ENCODE results near the genes CEP135 and PAICS.

GRCh38 chr4:54409229-54409864 lies 180.3 kb downstream of the PDGFRA start:
- RRBS = no CpG with 5 or more reads among the region's 8 CpGs

DNA sequence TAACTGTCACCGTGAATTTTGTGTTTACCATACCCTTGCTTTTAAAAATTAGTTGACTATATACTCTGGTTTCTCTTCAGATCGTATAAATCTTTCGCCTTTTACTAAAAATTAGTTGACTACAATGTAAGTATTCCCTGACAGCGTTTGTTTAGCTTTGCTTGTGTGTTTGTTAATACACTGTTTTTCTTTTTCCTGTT lies 96.7 kb downstream of the KDR start:
- RRBS = no CpG with 5 or more reads among the region's 4 CpGs

GRCh38 chr4:55125914-55126200 lies 462 bp upstream of the KDR start:
- RRBS = no CpG with 5 or more reads among the region's 17 CpGs

- RRBS = no CpG with 5 or more reads among the region's 14 CpGs
These were observed 50.7 kb upstream of the KDR start for GRCh38 chr4:55175620-55176883.

- RRBS = no CpG with 5 or more reads among the region's 4 CpGs
These were observed 42.4 kb upstream of the SRD5A3 start for GRCh38 chr4:55303607-55304150.

GRCh38 chr4:55396277-55396681 lies 522 bp downstream of the TMEM165 start:
- RRBS = 5% methylated on average over 16 of the region's 37 CpGs

DNA sequence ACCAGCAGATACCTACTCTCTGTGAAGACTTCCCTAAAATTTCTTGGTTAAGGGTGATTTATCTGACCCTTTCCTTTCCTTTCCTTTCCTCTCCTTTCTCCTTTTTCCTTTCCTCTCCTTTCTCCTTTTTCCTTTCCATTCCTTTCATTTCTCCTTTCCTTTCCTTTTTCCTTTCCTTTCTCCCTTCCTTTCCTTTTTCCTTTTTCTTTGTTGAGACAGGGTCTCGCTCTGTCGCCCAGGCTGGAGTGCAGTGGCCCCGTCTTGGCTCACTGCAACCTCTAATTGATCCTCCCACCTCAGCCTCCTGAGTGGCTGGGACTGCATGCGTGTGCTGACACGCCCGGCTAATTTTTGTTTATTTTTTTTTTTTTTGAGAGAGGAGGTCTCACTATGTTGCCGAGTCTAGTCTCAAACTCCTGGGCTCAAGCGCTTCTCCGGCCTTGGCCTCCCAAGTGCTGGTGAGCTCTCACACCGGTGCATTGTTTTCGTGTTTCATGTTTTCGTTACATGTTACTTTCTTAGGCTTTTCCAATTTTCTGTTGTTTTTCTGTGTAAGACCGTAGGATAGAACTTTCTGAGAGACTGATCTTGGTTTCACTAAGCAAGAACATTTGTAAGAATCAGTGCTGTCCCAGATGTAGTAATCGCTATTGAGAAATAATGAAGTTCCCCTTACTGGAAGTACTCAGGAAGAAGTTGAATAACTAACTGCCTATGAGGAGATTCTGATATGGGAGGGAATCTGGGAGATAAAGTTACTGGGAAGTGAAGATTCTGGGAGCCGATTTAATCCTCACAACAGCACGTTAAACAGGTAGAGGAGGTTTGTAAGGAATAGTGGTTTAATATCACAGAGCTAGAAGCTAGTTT lies 2.0 kb downstream of the TMEM165 start:
- RRBS = 35% methylated on average over 2 of the region's 16 CpGs

DNA sequence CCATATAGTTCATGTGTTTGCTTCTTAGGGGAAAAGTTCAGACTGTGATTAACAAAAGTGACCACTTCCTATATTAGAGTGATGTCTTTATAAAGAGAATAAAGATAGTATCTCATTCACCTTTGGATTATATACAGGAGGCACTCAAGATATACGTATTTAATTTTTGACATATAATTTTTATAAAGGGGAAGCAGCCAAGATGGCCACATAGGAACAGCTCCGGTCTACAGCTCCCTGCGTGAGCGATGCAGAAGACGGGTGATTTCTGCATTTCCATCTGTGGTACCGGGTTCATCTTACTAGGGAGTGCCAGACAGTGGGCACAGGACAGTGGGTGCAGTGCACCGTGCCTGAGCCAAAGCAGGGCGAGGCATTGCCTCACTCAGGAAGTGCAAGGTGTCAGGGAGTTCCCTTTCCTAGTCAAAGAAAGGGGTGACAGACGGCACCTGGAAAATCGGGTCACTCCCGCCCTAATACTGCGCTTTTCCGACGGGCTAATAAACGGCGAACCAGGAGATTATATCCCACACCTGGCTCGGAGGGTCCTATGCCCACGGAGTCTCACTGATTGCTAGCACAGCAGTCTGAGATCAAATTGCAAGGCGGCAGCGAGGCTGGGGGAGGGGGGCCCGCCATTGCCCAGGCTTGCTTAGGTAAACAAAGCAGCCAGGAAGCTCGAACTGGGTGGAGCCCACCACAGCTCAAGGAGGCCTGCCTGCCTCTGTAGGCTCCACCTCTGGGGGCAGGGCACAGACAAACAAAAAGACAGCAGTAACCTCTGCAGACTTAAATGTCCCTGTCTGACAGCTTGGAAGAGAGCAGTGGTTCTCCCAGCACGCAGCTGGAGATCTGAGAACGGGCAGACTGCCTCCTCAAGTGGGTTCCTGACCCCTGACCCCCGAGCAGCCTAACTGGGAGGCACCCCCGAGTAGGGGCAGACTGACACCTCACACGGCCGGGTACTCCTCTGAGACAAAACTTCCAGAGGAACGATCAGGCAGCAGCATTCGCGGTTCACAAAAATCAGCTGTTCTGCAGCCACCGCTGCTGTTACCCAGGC lies 11.6 kb upstream of the EXOC1 start:
- RRBS = no CpG with 5 or more reads among the region's 32 CpGs

DNA sequence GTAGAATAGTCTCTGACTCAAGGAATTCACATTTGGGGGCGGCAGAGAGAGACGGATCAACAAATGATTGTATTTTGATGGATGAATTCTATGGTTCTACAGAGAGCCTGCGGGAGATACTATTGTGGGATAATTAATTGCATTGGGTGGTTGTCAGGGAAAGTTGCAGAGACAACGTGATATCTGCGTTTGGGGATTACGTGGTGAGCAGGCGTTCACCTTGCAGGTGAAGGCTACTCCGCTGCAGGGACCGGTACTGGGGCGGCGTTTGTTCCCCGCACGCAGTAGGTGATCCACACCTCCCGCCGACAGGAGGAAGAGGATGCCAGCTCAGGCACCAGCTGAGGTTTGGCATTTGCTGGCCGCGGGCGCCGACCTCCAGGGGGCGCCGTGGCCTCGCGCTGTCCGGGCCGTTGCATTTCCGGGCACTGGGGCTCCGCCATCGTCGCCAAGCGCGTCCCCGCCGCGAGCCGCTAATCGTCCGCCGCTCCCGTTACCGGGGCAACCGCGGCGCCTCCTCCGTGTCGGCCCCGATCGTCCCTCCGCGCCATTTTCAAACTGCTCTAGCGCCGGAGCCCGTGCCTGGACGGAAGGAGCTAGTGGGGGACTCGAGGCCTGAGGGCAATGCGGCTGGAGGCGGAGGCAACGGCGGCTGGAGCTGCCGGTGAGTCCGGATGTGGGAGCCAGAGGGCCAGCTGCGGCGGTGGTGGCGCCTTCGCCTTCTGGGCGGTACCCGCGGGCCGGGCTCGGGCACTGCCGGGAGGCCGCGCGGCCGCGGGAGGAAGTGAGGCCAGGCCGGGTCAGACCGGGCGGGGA lies at the start of gene CEP135:
Gene CEP135 (plus strand): TSS at position 550 of the 816 bp plus-strand sequence.
- RRBS = 3% methylated on average over 48 of the region's 78 CpGs

GRCh38 chr4:56160531-56161038 lies 111.7 kb downstream of the CRACD start:
- RRBS = no CpG with 5 or more reads among the region's 7 CpGs

DNA sequence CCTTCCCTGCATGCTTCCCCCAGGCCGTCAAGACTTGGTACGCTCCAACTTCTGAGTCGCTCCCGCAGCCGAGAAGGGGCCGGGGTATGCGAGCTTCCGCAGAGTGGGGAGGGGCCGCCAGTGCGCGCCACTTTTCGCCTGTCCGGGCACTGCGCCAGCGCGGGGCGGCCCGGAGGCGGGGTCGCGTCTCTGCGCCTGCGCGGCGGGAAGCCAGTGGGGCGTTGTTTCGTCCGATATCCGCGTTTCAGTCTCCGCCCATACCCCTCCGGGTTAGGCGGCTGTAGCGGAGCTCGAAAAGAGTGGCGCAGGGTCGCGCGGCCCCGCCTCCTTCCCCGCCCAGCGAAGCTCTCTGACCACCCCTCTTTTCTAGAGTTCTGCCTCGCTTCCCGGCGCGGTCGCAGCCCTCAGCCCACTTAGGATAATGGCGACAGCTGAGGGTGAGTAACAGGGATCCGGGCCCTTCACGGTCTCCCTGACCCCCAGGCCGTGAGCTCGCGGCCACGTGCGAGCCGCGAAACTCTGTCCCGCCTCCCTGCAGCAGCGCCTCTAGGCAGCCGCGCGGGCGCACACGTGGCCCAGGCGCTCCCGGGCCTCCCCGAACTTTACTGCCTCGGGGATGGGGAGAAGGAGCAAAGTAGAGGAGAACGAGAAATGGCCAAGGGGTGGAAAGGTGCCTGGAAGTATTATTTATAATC lies at the start of gene PAICS:
Gene PAICS (plus strand): TSS at position 369 of the 695 bp plus-strand sequence.
- RRBS = 3% methylated on average over 26 of the region's 69 CpGs

GRCh38 chr4:56462584-56463192 lies 4.7 kb upstream of the SRP72 start:
- RRBS = no CpG with 5 or more reads among the region's 10 CpGs

DNA sequence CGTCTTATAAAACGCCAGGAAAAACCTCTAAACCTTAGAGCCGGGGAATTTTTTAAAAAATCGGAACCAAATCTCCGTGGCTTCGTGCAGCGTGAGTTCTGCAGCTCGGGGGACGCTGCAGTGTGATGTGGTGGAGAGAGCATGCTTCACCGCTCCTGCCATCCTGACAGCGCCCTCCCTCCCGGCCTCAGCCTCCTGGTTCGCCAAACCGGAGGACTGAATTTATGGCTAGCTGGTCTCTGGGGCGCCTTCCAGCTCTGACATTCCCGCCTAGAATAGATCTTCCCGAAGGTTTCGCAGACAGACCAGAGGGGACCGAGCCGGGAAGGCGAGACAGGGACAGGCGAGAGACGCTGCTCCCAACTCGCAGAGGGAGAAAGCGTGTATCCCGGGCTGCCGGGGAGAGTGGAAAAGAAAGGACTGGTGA lies 25.9 kb downstream of the HOPX start:
- RRBS = 5% methylated on average over 9 of the region's 27 CpGs

- RRBS = no CpG with 5 or more reads among the region's 21 CpGs
These were observed 21.6 kb downstream of the SPINK2 start for GRCh38 chr4:56799605-56800553.

- RRBS = no CpG with 5 or more reads among the region's 10 CpGs
These were observed 36.1 kb upstream of the REST start for GRCh38 chr4:56871459-56872082.

DNA sequence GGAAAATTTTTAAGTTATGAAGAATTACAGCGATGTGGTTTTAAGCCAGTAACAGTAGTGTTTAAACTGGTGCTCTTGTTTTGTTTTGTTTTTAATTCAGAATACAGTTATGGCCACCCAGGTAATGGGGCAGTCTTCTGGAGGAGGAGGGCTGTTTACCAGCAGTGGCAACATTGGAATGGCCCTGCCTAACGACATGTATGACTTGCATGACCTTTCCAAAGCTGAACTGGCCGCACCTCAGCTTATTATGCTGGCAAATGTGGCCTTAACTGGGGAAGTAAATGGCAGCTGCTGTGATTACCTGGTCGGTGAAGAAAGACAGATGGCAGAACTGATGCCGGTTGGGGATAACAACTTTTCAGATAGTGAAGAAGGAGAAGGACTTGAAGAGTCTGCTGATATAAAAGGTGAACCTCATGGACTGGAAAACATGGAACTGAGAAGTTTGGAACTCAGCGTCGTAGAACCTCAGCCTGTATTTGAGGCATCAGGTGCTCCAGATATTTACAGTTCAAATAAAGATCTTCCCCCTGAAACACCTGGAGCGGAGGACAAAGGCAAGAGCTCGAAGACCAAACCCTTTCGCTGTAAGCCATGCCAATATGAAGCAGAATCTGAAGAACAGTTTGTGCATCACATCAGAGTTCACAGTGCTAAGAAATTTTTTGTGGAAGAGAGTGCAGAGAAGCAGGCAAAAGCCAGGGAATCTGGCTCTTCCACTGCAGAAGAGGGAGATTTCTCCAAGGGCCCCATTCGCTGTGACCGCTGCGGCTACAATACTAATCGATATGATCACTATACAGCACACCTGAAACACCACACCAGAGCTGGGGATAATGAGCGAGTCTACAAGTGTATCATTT lies 3.1 kb downstream of the REST start:
- RRBS = no CpG with 5 or more reads among the region's 15 CpGs

- RRBS = no CpG with 5 or more reads among the region's 2 CpGs
These were observed 27.1 kb downstream of the REST start for GRCh38 chr4:56934534-56935493.

DNA sequence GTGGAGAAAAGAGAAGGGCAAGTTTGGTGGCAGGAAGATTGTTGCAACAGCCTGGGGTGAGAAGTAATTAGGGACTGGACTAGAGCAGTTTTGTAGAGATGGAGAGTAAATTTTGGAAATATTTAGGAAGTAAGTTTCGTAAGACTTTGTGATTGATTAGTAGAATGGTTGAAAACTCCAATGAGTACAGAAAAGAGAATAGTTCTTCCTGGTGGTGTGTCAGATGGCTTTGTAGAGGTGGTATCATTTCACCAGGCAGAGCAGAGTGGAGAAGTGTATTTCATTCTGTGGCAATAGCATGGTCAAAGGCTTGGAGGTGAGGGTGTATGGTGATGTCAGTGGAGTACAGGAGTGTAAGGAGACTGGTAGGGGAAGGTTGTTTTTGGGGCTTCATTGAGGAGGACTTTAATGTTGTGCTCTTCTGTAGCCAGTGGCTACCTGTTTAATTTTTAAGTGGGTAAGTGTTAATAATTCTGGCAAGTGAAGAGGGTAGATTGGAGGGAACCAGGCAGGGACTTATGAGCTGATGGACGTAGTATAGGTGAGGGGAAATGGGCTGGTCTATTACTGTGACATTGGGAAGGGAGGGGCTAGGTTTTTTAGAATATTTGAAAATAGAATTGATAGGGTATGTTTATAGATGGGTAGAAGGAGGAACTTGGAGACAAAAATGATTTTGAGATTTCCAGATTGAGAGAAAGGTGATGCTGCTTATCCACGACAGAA lies 30.5 kb downstream of the POLR2B start:
- RRBS = no CpG with 5 or more reads among the region's 3 CpGs

DNA sequence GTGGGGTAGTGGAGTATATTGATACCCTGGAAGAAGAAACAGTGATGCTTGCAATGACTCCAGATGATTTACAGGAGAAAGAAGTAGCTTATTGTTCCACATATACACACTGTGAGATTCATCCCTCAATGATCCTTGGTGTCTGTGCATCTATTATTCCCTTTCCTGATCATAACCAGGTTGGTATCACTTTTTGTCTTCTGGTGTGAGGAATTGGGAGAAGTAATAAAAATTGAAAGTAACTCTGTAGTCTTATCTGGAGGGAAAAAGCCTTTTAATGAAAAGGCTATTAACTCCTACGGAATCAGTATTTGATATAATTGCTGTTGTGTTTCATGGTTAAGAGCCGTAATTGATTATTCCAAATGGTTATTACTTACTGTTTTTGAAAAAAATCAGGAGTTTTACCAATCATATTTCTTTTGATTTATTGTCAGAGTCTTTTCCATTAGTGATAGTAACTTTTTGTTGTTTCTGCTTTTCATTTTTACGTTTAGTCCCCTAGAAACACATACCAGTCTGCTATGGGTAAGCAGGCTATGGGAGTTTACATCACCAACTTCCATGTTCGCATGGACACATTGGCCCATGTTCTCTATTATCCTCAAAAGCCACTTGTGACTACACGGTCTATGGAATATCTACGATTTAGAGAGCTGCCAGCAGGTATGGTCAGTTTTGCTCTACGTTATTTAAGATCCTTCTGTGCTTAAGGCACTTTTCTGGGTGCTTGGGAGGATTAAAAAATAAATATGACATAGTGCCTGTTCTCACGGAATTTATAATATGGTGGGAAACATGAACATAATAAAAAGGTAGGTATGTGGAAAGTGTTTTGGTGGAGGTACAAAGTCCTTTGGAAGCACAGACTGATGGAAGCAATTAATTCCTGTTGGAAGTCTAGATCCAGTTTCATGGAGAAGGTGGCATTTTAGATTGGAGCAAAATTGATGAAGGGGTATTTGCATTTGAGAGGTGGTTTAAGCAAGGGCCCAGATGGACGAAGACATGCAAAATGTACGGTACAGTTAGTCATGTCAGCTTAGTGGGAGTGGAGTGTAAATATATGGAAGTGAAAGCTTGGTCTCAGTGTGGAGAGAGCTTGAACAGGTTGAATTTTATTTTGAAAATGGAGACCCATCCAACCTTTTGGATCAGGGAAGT lies 38.7 kb downstream of the POLR2B start:
- RRBS = no CpG with 5 or more reads among the region's 10 CpGs

GRCh38 chr4:57030955-57031458 lies 52.3 kb downstream of the POLR2B start:
- RRBS = no CpG with 5 or more reads among the region's 3 CpGs

Data from islet of Langerhans (tissue), 1 donor.